Measurements from ENCODE around the genes ARMC6, HAPLN4 and SUGP1.

DNA sequence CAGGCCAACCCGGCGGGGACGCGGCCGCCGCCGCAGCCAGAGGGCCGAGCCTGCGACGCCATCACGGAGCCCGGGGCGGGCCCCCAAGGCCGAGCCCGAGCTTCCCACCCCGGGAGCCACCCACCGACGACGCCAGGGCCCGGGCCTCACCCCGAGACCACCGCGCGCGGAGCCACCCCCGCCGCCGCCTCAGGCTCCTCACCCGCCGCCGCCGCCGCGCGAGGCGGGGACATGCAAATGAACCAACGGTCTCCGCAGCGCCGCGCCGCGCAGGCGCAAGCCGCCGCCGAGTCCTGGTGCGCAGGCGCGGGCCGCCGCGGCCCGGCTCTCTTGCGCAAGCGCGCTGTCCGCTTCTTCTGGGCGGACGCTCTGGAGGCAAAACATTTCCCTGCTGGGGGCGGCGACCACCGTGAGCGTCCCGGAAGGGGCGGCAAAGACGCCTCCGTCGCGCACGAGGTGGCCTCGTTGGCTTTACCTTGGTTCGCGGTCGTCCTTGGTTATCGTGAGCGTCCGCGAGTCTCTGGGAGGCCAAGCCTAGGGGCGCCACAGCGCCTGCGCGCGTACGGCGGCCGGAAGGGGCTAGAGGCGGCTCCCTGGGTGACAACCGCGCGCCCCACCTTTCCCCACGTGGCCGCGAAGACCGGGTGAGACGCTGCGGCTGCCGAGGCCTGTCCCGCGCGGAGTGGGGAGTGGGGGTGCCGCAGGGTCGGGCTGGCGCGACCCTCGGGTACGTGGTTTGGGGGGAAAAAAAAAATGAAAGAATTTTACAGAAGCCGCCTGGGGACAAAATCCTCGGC lies at the start of gene ARMC6:
Gene ARMC6, plus strand, starts transcription at position 317 of the 797 bp plus-strand sequence.
- PRO-cap, result bidirectional peak, plus-strand start at position 317 of the sequence, minus-strand start at position 220 of the sequence

- PRO-cap, result no peak
Measured at GRCh38 chr19:19083456-19083814, 19.6 kb downstream of the SLC25A42 start.

DNA sequence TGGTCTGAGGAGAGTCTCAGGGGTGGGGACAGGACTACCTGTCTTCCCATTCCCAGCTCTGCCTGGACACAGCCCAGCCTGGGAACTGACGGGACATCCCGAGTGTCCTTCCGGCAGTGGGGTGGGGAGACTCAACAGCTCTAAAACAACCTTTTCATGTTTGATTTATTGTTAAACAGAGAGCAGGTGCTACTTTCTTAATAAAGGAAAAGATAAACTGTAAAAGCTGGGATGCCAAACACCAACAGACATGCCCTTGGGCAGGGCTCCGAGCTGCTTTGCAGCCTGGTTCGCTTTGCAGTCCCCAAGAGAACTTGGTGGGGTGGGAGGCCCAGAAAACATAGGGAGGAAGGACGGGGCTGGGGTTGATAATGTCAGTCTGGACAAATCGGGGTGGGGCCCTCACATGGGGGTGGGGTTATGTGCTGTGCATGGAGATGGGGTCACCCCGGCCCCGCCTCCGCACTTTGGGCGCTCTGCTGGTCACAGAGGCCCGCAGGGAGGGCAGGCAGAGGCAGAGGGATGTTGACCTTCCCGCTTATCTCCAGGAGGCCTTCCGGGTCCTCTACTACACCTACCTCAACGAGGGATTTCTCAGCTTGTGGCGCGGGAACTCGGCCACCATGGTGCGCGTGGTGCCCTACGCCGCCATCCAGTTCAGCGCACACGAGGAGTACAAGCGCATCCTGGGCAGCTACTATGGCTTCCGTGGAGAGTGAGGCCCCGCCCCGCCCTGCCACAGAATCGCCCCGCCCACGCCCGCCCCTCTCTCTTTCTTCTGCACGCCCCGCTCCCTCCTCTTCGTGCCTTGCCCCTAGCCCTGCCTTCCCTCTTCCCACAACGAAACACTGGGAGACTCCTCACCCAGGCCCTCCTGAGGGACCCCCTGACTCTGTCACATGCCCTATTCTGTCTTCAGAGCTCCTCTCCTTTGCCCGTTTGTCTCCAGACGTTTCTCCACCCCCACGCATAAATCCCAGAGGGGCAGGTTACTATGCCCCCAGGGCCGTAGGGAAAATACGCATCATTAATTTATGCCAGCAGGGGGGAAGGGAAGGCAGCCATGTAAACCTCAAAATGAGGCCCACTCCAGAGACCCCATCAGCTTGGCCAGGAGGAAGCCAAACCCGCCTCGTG lies 32.9 kb downstream of the TMEM161A start:
- PRO-cap, result no peak

DNA sequence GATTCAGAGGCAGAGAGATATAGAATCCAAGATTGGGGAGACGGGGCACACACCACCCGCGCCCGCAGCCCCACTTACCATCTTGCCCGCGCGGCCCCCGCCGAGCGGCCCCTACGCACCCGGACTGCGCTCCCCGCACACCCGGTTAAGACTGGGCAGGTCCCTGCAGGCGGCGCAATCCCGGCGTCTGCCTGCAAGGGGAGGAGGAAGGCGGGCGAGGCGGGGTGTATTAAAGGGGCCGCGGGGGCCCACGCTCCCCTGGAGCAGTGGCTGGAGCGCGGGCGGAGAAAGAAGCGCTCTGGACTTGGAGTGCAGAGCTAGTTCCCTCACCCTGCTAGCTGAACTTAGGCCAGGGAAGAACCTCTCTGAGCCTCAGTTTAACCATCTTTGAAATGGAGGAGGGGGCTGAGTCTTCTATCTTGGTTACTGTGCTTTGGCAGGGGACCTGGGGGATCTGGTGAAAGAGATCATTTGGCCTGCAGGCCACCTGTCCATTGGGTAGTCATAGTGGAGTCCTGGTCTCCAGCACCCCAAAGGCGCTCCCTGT lies at the start of gene HAPLN4:
Gene HAPLN4, minus strand, starts transcription at position 153 of the 547 bp plus-strand sequence.
- PRO-cap, result no peak

DNA sequence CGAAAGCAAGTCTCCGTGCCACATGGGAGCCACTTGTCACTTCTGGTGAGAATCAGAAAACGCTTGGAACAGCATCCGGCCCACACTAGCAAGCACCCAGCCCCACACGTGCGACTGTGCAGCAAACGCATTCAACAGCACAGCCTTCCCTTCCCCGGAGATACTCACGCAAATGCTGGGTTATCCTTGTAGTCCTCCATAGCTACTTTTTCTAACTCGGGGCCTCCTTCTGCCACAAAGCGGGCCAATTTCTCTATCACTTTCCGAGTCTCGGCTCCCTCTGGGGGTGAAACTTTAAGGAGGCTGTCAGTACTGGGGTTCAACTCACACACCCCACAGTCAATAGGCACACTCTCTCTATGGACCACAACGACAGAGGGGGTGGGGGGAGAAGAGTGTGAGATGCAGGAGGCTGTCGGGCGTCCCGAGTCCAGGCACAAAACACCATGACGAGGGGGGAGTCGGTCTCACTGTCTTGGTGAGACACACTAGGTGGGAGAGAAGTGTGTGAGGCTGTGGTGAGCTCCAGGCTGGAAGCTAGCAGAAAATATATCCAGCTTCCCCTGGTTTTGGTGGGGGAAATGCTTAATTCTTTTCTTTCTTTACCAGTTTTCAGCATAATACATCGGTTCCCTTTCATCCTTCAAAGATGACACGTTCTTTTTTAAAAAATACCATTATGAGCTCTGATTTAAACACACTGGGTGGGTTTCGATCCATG lies 16.6 kb downstream of the SUGP1 start:
- PRO-cap, result no peak

DNA sequence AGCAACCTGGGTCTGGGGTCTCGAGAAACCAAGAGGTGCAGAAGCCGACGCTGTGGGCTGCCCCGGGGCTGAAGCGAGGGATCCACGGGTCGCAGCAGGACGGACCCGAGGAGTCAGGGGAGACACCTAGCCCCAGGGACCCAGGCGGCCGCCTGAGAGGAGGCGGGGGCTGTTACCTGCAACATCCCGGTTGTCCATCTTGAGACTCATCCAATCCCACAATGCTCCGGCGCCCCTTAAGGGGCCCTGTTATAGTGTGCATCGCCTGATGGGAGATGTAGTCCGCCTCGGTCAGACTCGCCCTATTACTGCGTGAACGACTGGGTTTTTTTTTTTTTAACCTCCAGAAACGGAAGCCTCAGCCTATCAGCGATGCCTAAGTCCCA lies at the start of gene SUGP1:
Gene SUGP1, minus strand, starts transcription at position 223 of the 386 bp plus-strand sequence.
- PRO-cap, result bidirectional peak, plus-strand start outside the sequence, minus-strand start at position 223 of the sequence

DNA sequence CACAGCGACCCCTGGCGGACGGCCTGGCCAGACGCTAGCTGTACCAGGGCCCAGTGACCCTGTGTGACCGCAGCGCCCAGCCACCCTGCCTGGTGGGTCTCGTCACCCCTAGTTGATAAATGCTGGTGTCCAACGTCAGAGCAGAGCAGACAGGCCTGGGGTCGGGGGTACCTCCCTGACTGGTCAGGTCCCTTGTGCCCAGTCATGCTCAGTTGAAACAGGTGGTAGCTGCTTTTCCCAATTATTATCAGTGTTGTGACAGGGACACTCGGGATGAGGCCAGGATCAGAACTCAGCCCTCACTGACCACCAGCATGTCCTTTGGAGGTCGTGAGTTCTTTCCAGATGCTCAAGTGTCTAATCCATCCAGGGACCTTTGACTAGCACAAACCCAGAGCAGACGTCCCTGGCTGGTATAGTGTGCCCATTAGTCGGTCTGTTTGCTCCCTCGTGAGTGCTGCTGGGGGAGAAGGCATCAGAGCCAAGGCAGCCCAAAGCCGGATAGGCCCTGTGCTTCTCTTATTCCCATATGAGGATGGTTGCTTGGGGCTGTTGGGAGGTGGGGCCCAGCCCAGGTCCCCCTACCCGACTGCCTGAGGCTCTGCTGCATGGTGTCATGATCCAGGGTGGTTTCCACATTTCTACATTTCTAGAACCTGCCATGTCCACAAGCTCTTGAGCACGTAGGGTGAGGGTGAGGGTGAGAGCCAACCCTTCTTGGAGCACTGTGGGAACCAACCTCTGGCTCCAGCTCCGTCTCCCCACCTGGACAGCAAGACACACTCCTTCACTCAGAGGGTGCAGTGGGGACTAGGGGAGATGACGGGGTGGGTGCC lies 22.5 kb downstream of the MAU2 start:
- PRO-cap, result no peak

GRCh38 chr19:19357871-19358560 lies 37.4 kb downstream of the MAU2 start:
- PRO-cap, result no peak

- PRO-cap, result no peak
Measured at GRCh38 chr19:19380942-19381443, 24.5 kb upstream of the GATAD2A start.

- PRO-cap, result no peak
Measured at GRCh38 chr19:19390107-19390761, 15.2 kb upstream of the GATAD2A start.

GRCh38 chr19:19406398-19406658 lies 853 bp downstream of the GATAD2A start:
- PRO-cap, result unidirectional peak, minus-strand start at chr19:19406494

DNA sequence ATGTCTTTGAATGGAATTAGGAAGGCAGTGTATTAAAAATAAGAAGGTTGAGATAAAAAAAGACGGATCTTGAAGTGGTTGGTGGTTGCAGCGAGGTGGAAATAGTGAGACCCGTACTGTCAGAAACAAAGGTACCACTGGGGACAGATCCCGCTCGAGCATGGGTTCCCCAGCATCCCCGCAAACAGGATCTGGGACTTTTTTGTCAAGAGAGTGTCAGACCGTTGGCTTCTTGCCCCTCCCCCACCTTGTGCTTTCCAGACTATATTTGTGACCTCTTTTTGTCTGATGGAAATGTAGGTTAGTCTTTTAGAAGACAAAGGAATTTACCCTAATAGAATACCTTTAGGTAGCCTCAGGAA lies 4.1 kb downstream of the GATAD2A start:
- PRO-cap, result no peak

DNA sequence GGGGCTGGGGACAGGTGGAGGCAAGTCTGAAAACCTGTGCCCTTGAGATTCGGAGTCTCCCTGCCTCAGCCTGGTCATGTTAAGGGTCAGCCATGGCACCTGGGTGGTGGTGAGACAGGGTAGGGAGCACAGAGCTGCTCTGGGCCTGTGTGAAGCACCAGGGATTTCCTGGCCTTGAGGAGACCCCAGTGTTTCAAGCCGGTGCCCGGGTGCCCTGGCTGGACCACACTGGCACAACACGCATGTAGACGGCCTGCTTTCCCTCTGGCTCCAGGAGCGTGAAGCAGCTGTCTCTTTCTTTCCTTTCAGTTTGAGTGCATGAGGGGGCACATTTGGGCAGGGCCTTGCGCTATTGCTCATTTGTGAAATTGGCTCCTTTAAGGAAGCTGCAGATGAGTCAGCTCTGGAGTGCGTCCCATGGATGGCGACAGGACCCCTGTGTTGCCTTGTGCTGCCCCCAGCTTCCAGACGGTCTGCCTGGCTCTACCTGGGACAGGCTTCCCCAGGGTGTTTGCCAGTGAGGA lies 51.7 kb downstream of the TSSK6 start:
- PRO-cap, result no peak

DNA sequence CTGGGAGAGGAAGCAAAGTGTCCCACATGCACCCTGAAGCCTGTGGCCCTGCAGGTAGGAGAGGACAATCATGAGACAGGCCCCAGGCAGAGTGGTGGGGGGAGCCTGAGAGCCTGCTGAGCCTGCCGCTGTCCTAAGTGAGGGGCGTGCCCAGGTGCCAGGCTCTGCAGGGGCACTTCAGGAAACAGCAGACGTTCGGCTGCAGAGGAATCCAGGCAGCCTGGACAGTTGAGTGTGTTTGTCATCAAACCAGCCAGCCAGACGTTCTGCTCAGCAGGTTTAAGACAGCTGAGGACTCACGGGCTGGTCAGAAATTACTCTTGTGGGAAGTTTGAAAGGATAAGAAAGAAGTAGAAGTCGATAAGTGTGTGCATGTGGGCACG lies 12.1 kb downstream of the TSSK6 start:
- PRO-cap, result no peak

- PRO-cap, result unidirectional peak, minus-strand start at chr19:19526905
Measured at GRCh38 chr19:19526805-19527222, 1.9 kb upstream of the YJEFN3 start.

DNA sequence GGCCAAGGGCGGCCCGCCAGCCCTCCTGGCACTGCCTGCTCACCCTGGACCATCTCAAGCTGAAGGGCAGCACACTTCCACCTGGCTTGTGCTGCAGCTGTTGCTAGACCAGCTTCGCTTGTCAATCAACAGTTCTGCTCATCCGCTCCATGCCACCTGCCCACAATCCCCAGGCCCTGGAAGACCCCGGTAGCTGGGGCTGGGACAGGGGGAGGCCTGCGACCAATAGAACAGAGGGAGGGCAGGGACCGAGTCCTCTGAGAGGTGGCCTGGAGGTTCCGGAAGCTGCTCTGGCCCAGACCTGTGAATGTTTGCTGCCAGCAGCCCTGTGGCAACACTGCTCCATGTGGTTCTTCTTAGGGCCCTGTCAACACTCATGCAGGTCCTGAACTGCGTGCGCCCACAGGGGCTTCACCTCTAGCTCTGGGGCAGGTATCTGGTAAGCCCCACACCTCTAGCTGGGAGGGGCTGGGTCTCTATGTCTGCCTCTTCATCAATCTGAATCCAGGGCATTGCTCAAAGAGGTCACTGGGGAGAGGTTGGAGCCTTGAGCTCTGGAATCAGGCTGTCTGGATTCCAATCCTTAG lies 7.1 kb upstream of the GMIP start:
- PRO-cap, result no peak

DNA sequence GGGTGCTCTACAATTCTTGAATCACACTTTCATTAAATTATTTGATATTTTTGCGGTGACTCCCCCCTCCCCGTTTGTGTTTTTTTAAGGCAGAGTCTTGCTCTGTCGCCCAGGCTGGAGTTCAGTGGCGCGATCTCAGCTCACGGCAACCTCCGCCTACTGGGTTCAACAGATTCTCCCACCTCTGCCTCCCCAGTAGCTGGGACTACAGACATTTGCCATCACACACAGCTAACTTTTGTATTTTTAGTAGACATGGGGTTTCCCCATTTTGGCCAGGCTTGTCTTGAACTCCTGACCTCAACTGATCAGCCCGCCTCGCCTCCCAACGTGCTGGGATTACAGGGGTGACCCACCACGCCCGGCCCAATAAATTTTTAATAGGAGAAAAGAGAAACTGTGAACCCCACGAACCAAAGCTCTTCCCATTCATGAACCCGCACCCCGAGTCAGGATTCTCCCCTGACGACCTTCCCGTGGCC lies 677 bp downstream of the ZNF506 start:
- PRO-cap, result no peak

GRCh38 chr19:20248267-20248883 lies 81.4 kb downstream of the ZNF486 start:
- PRO-cap, result no peak

- PRO-cap, result unidirectional peak, plus-strand start at chr19:20423518
Measured at GRCh38 chr19:20423180-20424192, 142.1 kb downstream of the ZNF737 start.

DNA sequence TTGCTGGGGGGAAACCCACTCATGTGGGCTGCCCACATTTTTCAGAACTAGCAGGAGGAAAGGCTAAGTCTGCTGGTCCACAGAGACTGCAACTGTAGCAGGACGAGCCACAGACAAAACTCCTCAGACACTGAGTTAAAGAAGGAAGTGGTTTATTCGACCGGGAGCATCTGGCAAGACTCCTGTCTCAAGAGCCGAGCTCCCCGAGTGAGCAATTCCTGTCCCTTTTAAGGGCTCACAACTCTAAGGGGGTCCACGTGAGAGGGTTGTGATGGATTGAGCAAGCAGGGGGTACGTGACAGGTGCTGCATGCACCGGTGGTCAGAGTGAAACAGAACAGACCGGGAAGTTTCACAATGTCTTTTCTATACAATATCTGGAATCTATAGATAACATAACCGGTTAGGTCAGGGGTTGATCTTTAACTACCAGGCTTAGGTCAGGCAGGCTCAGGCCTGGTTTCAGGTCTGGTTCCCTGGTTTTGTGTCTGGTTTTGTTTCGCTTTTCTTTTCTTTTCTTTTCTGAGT lies 3.1 kb upstream of the ZNF626 start:
- PRO-cap, result no peak

Measured in pulmonary lymph node (tissue), 1 donor.